Calu3 (cell line): ENCODE data around the genes FSTL5, NPY5R and TRIM75.

DNA sequence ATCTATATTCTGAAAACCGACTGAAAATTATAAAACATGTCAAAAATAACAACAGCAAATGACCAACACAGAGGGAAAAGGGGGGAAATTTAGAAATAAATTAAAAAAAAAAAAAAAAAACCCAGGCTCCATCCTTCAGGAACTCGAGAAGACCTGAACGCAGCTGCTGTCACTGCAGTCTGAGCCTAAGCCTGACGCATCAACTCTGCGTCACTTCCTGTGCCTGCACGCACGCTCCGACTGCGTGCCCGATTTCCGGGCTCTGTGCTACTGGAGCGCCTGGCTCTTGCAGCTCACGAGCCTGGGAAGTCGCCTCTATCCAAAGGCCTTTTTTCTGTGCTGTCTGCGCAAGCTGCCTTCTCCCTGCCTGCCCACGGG lies 9.8 kb upstream of the GASK1B start:
- PRO-cap: no peak

DNA sequence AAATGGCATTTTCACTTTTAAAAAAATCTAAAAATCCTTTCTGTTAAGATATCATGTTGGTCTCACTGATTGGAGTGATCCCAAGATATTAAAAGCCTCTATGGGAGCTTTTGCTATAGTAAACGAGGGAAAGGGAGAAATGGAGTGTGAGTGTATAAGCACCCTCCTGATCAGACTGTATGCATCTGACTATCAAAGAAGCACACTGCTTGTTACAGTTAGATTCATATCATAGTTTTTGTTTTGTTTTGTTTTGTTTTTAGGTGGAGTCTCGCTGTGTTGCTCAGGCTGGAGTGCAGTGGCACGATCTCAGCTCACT lies 34.8 kb downstream of the FNIP2 start:
- PRO-cap: no peak

GRCh38 chr4:158818699-158819124 lies 49.9 kb downstream of the FNIP2 start:
- PRO-cap: no peak

DNA sequence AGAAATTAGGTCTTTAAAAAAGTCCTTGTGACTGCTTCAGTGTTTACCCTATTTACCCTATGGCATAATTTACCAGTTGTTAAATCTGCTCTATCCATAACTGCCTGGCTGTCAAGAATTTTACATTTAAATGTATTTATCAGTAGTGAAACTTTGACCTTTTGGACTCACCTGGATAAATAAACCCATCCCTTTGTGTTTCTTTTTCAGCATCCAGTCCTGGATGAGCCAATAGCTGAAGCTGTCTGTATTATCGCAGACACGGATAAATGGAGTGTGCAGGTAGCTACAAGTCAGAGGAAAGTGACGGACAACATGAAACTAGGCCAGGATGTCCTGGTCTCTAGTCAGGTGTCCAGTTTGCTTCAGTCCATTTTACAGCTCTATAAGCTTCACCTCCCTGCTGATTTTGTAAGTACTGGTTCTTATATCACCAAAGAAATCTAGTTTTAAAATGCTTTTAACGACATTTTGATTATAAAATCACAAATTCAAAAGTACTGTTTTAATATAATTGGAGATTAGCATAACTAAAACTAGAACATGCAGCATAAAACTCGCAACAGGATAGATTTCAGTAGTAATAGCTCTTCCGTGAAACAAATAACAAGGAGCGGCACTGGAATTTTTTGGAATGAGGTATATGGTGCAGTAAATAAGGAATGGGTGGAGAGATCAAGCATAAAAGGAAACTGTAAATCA lies 122.6 kb downstream of the FNIP2 start:
- PRO-cap: no peak

GRCh38 chr4:158902551-158903167 lies 132.4 kb downstream of the C4orf45 start:
- PRO-cap: no peak

- PRO-cap: no peak
These were observed 98.8 kb downstream of the C4orf45 start for GRCh38 chr4:158936207-158936657.

DNA sequence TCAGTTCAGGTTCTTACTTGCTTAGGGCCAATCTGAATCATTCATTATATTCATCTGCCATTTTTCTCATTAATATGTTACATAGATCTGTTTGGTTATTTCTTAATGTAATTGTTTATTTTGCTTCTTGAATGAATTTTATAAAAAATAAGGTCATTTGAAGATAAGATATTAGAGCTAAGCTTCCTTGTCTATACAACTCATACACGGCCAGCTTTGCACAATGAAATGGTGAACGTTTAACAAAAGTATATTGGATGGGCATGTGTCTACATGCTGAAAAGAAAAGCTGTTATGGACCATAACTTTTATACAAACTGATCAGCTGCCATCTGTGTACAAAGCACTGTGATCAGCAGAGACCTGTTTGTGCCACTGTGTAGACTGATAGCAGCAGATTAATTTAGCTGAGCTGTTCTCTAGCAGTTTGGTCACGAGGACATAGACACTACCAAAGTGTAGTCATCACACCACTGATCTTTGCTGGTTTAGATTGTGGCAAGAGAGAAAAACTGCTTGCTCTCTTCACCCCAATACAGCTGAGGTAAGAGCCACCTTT lies 124.4 kb downstream of the RAPGEF2 start:
- PRO-cap: no peak

DNA sequence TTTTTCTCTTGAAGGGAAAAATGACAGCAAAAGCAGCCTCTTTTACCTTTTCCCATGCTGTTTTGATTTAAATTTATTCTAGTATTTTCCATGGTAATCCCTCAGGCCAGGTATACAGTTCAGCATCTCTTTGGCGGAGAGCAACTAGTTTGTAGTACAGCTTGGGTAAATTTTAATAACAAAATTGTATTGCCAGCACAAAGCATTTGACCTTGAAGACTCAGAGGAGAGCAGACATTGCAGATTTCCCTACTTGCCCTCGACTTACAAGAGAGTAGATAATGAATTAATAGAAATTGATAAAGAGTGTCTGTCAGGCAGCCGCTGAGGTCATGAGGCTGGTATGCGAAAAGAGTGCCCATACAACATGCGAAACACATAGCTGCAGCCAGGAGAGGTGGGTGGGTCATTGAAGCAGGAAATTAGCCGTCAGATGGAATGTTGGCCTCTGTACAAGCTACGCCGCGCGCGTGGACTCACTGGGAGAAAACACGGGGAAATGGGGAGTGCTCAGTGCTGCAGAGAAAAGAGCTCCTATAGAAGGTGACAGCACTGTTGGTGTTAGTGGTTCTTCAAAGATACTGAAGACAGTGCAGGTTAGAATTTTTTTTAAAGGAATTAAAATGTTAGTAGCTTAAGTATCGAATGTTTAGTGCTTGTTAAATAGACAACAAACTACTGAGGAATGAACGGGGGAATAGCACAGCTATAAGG lies 125.0 kb downstream of the RAPGEF2 start:
- PRO-cap: unidirectional peak, plus-strand start at position 432 of the sequence; unidirectional peak, plus-strand start at position 479 of the sequence

GRCh38 chr4:159345093-159345372 lies 242.2 kb downstream of the RAPGEF2 start:
- PRO-cap: no peak

GRCh38 chr4:159369270-159369528 lies 266.3 kb downstream of the RAPGEF2 start:
- PRO-cap: no peak

- PRO-cap: no peak
These were observed 280.0 kb downstream of the RAPGEF2 start for GRCh38 chr4:159382727-159383359.

GRCh38 chr4:161577796-161578260 lies 586.0 kb downstream of the FSTL5 start:
- PRO-cap: no peak

GRCh38 chr4:162163684-162164675 lies at the start of gene FSTL5:
TSS of gene FSTL5 (minus strand) at chr4:162164000.
- PRO-cap: no peak

GRCh38 chr4:163343815-163344823 lies at the start of gene NPY5R:
TSS of gene NPY5R (plus strand) at chr4:163343892.
- PRO-cap: no peak

DNA sequence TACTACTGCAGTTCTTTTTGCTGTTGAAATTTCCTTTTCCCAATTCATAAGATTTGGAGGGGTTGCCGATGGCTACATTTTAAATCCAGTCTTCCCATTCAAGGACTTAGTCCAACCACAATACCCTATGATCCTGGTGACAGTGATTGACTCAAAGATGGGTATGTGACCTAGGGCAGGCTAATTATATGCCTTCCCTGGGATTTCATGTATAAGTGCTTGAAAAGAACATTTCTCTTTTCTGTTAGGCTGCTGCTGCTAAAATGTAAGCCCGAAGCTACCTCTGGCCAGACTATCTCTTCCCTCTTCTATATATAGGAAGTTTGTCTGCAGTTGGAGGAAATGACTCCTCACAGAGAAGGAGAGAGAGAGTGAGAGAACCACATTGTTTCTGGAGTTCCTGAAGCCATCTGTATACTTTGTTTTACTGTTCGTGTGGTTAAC lies 112.3 kb downstream of the TMA16 start:
- PRO-cap: no peak

DNA sequence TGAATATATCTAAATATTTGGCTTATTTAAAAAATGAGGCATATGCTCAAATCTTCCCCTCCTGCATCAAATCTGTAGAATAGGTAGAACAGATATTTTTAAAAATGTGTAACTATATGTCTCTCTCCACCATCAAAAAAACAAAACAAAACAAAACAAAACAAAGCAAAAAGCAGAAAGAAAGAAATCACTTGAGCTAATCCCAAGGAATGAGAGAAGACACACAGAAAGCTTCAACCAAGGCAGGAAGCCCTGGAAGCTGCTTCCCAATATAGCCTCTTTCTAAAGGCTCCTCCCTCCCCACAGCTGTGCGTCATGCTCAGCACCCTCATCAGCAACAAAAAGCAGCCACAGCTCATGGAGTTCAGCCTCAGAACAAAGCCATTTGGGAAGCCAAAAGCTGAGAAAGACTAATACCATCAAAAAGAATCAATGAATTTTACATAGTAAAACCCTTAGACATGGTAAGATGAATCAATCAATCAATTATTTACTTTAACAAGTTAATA lies 131.6 kb downstream of the MARCHF1 start:
- PRO-cap: no peak

- PRO-cap: no peak
These were observed at the start of gene TRIM75 for GRCh38 chr4:165053615-165054108. TSS of gene TRIM75 (plus strand) at chr4:165053866.

- PRO-cap: no peak
These were observed 13.6 kb upstream of the GK3 start for GRCh38 chr4:165292946-165293569.

DNA sequence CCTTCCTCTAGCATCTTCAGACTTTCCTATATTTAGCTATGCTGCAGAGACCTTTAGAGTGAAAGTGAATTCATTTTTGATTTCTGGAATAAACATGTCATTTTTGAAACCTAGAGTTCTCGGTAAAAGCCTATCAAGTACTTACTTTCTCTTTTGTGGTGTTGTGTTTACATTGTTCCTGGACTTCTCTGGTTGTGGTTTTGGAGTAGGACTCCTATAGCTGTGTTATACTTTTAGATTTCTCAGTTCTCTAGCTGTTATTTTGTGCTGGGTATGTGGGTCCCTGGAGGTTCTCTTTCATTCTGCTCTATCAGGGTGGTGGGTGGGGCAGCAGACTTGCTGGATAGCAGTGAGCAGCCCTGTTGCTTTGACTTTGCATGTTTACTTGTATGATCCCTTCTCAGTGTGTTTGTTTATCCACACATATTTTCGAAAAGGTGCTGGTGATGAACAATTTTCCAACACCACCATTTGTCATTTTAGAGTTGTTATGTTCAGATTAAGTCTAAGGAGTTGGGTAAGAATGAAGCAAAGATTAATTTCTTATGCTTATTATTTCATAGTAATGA lies 22.4 kb upstream of the GK3 start:
- PRO-cap: no peak

GRCh38 chr4:165336429-165337345 lies 9.2 kb downstream of the MSMO1 start:
- PRO-cap: no peak